Measurements from ENCODE around the gene ZBTB25.

GRCh38 chr14:60652755-60653474 is 3.6 kb upstream of the SIX1 start:
- PRO-cap: no peak

- PRO-cap: no peak
These were observed 4.2 kb upstream of the SIX1 start for GRCh38 chr14:60653475-60653865.

- PRO-cap: no peak
These were observed 1.8 kb downstream of the PRKCH start for GRCh38 chr14:61323045-61323649.

- PRO-cap: no peak
These were observed 22.7 kb downstream of the PRKCH start for GRCh38 chr14:61343790-61344731.

DNA sequence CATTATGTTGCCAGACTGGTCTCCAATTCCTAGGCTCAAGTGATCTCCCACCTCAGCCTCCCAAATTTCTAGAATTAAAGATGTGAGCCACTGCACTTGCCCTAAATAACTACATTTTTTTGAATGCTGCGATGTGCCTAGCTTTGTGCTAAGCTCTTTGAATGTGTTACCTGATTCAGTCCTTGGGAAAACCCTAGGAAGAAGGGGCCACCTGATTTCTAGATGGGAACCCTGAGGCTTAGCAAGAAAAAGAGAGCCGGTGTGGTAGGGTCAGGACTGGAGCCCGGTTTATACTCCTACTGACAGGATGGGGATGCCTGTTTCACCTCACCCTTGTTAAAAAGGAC is 119.7 kb downstream of the PRKCH start:
- PRO-cap: no peak

- PRO-cap: no peak
These were observed 145.1 kb upstream of the HIF1A start for GRCh38 chr14:61550266-61550644.

DNA sequence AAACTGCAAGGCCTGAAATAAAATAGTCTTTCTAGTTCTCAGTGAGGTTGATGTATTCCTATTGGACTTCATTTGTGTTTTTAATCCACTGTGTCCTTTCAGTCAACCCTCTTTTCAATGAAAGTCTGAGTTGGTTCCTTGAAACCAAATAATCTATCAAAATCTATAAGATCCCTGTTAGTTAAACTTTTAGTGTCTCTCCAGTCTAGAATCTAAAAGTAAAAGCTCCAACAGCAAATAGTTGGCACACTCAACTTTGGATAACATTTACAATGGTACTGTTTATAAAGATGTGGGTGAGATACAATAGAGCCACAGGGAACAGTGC is 56.9 kb upstream of the HIF1A start:
- PRO-cap: no peak

DNA sequence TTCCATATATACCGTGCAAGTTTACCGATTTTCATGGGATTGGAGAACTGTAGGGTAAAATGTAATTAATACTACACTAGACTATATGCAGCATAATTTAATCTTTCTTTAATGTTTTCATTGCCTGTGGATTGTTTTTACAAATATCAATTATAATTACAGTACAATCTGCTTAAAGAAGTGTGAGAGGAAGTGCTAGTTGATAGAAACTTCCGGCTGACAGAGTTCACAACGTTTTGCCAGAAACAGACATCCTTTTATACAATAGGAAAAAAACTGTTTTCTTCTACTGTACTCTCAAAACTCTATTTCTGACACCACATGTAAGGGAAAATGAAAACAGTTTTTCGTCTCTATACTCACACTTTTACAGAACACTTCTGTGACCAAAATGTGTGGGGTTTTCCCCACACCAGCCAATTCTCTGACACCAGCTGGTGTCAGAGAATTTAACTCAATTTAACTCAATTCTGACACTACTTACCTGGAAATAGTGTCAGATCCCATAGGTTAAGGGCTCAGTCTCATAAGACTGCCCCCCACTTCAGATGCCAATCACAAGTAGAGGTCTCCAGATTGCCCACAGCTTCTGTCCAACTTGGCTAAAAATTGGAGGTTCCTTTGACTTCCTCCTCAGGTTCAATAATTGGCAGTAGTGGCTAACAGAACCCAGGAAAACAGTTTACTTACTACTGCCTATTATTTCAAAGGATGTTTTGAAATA is 24.2 kb upstream of the HIF1A start:
- PRO-cap: no peak

DNA sequence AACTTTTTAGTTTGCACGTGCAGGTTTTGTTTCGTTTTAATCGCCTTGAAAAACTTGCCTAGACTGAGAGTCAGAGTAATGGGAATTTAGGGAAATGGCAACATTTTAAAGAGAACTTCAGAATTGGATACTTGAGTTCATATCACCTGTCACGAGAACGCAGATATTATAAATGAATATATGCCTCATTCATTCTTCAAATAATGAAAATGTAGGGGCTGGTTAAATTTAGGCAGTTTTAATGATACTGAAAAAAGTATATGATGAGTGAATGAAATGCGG is 1.1 kb downstream of the HIF1A start:
- PRO-cap: no peak

GRCh38 chr14:61741500-61741679 is 20.8 kb upstream of the SNAPC1 start:
- PRO-cap: no peak

DNA sequence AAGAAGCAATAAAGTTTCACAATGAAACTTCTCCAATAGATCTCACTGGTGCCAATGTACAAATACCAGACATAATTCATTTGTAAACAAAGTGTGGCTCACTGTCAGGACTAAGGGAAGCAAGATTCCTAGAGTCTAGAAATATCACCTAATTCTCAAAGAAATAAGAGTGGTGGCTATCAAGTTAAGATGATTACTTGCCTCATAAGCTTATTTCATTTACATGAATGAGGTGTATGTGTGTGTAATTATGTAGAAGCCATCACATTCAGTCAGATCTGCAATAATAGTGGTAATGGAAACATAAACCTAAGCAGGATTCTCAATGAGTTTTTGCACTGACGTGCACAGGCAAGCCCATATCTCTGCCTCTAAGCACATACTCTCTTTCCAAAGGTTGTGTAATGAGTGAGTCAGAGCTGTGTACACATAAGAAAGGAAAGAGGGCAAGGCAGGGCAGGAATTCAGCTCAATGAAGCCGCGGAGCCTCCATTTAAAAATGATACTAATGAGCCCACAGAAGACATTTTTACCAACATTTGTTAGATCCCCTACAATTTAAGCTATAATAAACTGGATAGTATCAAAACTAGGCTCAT is 353.2 kb downstream of the KCNH5 start:
- PRO-cap: no peak

DNA sequence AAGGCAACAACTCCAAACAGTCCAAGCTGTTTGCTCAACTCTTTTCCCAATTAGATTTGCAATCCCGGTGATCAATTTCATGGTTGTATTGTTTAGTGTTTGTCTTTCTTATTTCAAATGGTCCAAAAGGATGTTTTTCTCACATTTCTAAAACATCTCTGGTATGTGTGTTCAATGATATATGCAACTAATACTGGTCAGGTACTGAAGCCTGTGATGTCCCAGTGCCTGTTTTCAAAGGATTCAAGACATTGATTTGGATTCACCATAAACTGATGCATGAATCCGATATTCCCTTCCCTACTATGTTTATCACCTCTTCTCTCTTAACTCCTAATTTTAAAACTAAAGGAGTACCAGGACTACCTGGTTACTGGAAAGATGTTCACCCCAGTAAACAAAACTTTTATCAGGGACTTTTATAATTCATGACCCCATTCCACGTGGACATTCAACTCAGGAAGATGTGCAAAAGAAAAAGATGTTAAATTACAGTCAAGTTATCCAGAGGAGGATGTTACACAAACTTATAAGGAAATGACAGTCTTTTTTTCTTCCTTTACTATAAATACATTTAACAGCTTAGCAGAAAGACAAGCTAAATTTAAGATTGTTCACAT is 56.4 kb upstream of the GPHB5 start:
- PRO-cap: no peak

- PRO-cap: no peak
These were observed 172.1 kb downstream of the SYNE2 start for GRCh38 chr14:64024740-64025551.

- PRO-cap: no peak
These were observed 211.3 kb downstream of the ESR2 start for GRCh38 chr14:64082644-64083563.

DNA sequence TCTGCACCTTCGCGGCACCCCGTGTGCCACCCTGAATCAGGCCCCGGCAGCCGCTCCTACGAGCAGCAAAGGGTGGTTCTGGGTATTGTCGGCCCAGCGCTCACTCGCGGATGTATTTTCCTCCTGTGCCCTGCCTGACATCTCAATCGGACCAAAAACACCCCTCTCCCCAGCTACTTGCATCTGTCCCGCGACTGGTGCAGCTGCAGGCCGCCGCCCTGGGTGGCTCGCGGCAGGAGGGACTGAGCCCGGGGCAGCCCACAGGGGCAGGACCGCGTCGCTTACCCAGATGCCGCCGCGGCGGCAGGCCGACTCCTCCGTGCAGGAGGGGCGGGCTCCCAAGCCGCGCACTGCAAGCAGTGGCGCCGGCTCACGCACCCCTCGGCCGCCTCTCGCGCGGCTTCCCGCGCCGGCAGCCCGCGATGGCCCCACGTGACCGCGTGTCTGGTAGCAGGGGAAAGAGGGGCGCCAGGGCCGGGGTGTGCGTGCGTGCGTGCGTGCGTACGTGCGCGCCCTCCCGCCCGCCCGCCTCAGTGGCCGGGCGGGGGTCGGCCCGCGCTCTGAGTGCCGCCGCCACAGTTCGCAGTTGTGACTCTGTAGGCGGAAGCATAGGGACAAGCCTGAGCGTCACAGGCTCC is at the start of gene ZBTB25:
Gene ZBTB25 (minus strand): TSS at position 463 of the 638 bp plus-strand sequence.
- PRO-cap: bidirectional peak, plus-strand start at position 55 of the sequence, minus-strand start at position 27 of the sequence; bidirectional peak, plus-strand start at position 582 of the sequence, minus-strand start at position 346 of the sequence

DNA sequence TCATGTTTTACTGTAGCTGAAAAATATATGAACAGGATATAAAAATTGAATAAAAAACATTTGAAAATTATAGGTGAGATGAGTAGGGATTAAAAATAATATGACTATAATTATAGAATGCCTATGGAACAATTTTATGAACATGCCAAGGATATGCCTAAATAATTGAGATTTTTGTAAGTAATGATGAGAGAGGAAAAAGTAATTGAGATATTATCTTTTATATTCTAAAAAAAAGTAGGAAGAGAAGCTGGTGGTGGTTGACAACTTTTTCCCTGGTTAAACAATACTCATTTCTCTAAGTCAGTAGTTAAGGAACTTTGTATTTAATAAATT is 12.8 kb upstream of the HSPA2 start:
- PRO-cap: no peak

DNA sequence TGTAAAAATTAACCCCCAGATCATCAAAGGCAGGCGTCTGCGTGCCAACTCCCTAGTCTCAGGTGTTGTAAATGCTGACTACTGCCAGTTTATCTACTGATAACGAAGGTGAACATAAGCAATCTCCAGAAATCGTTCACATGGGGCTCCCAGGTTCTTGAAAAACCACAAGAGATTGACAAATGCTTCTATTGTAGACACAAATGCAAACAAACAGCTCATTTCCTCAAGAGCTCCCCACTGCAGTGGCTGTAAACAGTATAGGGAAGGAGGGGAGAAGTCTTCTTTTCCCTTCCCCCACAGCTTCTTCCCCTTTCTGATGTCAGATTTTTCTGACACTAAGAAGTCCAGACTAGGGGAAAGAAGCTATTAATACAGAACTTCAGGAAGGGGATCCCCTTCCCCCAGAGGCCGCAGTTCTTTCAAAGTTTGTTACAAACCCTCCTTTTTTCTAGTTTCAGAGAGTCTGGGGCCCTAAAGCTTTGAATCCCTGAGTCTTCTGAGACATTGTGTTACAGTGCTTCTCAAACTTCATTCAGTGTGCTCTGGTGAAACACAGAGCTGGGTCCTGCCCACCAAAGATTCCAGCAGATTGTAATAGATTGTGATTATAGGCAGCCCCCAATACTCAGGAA is 5.2 kb upstream of the PLEKHG3 start:
- PRO-cap: no peak

GRCh38 chr14:64736575-64737317 is 32.5 kb downstream of the PLEKHG3 start:
- PRO-cap: no peak

GRCh38 chr14:64741058-64741712 is 37.0 kb downstream of the PLEKHG3 start:
- PRO-cap: no peak

DNA sequence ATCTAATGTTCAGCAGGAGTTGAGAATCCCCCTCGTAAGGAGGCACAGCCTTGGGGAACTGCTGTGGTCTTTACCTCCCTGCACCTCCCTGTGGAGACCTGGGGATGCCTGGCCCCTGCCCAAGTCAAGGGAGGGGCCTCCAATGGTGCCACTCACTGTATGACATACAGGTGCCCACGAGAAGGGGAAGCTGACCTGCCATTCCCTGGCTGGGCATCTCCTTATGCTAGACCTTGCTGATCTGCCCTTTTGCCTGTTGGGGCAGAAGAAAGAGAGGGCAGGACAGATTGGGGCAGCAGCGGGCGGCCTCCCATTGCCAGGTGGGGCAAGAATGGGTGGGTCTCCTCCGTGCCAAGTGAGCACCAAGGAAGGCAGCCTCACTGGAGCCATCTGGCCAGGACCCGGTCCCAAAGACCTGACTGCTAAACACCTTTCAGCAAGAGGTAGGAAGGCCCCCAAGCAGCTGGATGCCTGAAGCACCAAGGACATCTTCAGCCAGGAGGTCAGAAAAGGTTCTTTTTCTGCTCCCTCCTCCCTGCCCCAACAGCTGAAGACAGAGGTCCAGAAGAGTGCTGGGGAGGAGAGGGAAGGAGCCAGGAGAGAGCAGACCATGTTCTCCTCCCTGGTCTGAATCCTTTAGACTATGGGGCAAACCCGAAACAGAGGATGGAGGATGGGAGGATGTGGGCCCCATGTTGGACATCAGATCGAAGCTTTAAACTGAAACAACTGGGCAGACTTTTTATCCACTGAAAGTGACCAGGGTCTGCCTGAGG is 50.5 kb downstream of the PLEKHG3 start:
- PRO-cap: no peak

All from ReNcell CX (cell line).